Colic lymph node (tissue), 1 donor: ENCODE measurements around the gene PROM2.

DNA sequence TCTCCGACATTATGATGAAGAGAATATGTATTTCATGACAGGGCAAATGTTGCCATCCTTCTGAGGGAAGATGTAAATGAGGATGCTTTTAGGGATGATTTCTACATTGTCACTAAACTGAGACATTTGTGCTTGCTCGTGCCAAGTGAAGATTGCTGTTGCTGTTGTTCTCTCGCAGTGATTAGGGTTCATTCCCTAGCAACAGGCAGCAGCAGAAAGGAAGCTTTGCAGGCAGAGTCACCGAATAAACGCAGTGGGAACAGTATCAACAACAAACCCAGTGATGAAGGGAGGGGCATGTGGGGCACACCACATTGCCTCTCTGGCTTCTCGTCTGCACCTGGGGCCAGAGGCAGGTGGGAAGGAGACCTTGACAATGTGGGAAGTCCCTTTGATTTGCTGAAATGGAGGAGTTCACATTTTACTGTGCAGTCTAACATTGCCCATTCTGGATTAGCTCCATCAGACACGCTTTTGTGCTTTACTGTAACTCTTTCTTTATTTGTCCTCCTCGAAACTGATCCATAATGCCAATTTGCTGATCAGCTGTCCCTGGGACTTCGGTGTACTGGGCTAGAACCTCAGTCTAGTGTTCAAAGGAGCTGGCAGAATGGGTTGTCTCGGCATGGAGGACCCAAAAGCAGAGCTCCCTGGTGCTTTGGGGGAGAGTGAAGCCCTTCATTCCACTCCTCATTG lies 240.1 kb upstream of the PLGLB2 start:
- PRO-cap = unidirectional peak, minus-strand start at position 190 of the sequence

GRCh38 chr2:87517453-87517822 lies 230.4 kb upstream of the PLGLB2 start:
- PRO-cap = unidirectional peak, minus-strand start at chr2:87517600

DNA sequence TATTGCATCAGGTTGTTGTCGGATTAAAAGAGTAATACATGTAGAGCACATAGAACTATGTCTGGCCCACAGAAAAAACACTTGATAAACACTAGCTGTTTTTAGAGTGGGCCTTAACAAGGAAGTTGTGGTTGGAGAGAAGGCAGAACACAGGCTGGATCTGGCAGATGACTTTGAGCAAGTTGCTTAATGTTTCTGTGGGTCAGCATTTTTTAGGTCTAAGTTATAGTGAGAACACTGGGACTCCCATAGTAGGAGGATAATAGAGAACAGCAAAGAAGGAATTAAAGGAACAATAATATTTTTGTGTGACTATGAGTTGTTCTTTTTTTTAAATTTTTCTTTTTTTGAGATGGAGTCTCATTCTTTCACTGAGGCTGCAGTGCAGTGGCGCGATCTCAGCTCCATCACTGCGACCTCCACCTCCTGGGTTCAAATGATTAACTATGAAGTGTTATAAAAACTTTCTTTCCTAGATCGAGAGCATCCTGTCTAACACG lies 111.8 kb downstream of the THNSL2 start:
- PRO-cap = no peak

- PRO-cap = no peak
Observed at GRCh38 chr2:88595225-88595808, 31.9 kb downstream of the EIF2AK3 start.

- PRO-cap = no peak
Observed at GRCh38 chr2:88828538-88829326, 137.3 kb downstream of the RPIA start.

DNA sequence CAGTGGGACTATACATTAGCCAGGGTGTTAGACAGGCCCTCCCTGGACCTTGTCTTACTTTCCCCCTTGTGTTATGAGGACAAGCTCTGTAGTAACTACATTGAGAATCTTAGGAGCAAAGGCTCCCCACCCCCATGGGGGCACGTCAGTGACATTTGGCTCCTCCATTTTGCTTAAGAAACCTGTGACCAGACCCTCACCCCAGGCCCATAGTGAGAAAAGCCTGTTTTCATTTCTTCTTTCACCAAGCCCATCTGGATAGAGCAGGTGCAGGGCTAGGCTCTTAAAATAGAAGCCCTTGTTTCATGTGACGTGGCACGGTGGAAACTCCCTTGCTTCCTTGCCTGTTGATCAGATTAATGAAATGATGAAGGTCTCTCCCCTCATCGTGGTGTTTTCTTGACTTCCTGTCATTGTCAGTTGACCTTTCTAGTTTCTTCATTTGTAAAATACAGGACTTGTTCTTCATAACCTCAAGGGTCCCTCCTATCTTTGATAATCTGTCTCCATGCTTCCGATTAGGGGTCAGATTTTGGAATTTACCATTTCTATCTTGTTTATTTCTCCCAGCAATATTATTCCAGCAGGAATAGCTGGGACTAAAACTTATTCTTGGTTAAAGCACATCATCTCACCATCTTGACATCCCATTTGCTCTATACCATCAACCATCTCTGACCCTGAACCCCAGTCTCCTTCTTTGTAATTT lies 146.9 kb downstream of the RPIA start:
- PRO-cap = bidirectional peak, plus-strand start at position 359 of the sequence, minus-strand start at position 256 of the sequence

- PRO-cap = no peak
Observed at GRCh38 chr2:88860691-88861274, 169.3 kb downstream of the RPIA start.

- PRO-cap = bidirectional peak, plus-strand start at chr2:88885544, minus-strand start at chr2:88885326
Observed at GRCh38 chr2:88884969-88885645, 193.6 kb downstream of the RPIA start.

GRCh38 chr2:89085429-89086008 lies 394.0 kb downstream of the RPIA start:
- PRO-cap = no peak

- PRO-cap = bidirectional peak, plus-strand start at chr2:89143308, minus-strand start at chr2:89143142
Observed at GRCh38 chr2:89142899-89143532, 451.5 kb downstream of the RPIA start.

DNA sequence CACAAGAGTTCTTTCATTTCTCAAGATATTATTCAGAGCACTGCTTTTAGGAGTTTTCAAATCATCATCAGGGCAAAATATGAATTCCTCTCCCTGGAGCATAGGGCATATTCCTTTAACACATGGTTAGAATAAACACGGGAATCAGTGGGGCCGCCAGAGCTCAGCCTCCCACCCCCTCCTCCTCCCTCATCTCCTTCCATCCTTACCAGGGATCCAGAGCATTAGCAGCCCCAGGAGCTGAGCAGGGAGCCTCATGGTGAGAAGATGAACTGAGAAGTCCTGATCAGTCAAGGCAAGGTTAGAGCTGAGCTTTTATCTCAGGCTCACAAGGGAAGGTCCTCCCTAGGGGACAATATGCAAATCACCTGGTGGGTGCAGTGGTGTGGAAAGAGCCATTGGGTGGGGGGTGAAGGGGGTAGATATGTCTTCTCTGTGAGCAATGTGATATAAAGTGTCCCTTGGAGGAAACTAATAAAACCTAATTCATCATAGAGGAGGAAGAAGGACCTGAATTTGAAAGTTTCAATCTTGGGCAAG lies 543.3 kb downstream of the RPIA start:
- PRO-cap = no peak

DNA sequence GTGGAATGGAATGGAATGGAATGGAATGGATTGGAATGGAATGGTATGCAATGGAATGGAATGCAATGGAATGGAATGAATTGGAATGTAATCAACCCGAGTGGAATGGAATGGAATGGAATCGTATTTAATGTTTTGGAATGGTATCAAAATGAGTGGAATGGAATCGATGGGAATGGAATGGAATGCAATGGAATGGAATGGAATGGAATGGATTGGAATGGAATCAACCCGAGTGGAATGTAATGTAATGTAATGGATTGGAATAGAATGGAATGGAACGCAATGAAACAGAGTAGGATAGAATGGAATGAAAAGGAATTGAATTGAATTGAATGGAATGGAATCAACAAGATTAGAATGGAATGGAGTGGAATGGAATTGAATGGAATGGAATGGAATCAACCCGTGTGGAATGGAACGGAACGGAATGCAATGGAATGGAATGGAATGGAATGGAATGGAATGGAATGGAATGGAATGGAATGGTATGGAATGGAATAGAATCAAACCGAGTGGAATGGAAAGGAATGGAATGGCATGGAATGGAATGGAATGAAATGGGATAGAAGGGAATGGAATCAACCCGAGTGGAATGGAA lies 1146.3 kb downstream of the RPIA start:
- PRO-cap = no peak

- PRO-cap = no peak
Observed at GRCh38 chr2:90244925-90246058, 1553.8 kb downstream of the RPIA start.

DNA sequence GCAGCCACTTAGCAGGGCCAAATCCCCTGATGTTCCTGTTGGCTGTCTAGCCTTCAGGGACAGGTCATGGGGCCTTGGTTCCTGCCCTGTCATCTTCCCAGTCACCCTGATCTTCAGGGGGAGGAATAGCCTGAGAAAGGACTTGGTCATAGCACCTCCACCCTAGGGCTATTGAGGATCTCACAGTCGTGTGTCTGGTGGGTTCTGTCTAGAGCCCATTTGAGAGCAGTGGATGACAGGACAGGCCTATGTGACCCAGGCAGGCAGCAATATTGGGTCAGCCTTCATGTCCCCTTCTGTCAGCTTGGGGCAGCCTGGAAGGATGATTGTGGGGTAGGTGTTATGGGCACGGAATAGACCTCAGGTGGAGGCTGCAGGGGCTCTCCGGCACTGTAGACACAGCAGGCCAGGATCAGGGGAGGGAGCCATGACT lies 2815.7 kb upstream of the AQP7B start:
- PRO-cap = no peak

DNA sequence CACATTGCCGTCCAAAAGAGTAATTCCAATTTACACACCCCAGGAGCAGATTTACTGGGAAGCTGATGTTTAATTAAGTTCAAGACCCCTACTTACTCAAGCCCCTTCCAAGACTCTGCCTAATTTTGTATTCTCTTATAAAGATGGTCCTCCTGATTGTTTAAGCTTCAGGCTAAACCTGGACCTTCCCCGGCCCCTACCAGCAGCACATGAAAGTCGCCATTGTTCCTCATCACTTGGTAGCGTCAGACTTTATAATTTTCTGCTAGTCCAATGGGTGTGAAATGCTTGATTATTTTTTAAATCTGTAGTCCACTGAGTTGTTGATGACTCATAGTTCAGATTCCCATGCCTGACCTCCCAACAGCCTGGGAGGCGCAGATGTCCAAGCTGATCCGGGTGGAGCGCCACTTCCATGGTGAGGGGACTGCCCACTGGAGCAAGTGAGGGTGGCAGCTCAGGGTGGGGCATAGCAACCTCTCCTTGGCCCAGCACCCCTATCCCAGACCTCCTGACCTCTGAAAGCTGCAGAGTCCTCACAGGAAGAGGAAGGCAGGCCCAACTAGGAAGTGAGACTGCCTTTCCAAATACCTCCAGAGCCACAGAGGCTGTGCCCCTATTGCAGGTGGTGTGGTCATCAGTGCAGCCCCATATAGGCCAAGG lies 4.3 kb downstream of the MAL start:
- PRO-cap = no peak

GRCh38 chr2:95158397-95158950 lies 1.2 kb downstream of the ZNF514 start:
- PRO-cap = no peak

DNA sequence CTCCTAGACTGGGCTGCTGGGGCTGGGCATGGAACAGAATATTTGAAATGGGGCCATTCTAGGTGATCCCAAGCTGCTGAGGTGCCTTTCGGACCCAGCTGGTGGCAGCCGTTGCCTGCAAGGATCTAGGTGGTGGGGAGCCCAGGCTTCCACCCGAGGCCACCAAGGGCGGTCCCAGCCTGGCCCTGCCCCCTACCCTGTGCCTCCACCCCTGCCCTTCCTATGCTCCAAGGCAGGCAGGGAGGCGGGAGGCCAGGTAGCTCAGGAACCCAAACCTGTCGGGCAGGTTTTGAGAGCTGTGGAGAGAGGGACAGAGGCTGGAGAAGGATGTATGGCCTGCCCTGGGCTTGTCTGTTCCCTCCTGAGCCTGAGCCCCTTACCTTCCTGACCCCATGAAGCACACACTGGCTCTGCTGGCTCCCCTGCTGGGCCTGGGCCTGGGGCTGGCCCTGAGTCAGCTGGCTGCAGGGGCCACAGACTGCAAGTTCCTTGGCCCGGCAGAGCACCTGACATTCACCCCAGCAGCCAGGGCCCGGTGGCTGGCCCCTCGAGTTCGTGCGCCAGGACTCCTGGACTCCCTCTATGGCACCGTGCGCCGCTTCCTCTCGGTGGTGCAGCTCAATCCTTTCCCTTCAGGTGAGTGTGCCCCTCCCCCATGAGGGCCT lies at the start of gene PROM2:
Gene PROM2 (plus strand): TSS at position 256 of the 665 bp plus-strand sequence.
- PRO-cap = no peak

- PRO-cap = no peak
Observed at GRCh38 chr2:95333686-95334493, 36.7 kb downstream of the KCNIP3 start.

GRCh38 chr2:95525350-95526119 lies 41.0 kb upstream of the TRIM43B start:
- PRO-cap = no peak

DNA sequence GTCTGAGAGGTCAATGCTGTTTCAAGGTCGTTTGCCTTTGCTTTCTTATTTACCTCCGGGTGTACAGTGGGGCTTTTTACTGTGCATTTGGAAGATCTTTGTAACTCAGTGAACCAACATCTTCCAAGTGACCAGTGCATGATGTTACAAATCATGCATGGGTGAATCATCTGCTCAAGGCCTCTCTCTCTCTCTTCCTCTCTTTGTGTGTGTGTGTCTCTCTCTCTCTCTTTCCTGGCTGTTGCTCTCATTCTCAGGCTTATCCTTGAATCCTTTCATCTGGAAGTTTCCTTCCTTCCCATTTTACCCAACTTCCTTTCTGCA lies 96.0 kb downstream of the TRIM43 start:
- PRO-cap = no peak